Calu3 (cell line): ENCODE data around the genes NMUR1 and PDE6D.

- PRO-cap = no peak
Measured at GRCh38 chr2:231190565-231191375, 7.7 kb upstream of the ARMC9 start.

- PRO-cap = no peak
Measured at GRCh38 chr2:231530126-231530767, at the start of gene NMUR1. Gene NMUR1, minus strand, starts transcription at chr2:231530445.

- PRO-cap = no peak
Measured at GRCh38 chr2:231542093-231542540, 11.9 kb upstream of the NMUR1 start.

- PRO-cap = bidirectional peak, plus-strand start at chr2:231621256, minus-strand start at chr2:231620976
Measured at GRCh38 chr2:231620686-231622028, 28.5 kb downstream of the TEX44 start.

GRCh38 chr2:231648364-231648999 lies 55.8 kb downstream of the TEX44 start:
- PRO-cap = no peak

GRCh38 chr2:231685308-231685823 lies 23.0 kb upstream of the PTMA start:
- PRO-cap = no peak

DNA sequence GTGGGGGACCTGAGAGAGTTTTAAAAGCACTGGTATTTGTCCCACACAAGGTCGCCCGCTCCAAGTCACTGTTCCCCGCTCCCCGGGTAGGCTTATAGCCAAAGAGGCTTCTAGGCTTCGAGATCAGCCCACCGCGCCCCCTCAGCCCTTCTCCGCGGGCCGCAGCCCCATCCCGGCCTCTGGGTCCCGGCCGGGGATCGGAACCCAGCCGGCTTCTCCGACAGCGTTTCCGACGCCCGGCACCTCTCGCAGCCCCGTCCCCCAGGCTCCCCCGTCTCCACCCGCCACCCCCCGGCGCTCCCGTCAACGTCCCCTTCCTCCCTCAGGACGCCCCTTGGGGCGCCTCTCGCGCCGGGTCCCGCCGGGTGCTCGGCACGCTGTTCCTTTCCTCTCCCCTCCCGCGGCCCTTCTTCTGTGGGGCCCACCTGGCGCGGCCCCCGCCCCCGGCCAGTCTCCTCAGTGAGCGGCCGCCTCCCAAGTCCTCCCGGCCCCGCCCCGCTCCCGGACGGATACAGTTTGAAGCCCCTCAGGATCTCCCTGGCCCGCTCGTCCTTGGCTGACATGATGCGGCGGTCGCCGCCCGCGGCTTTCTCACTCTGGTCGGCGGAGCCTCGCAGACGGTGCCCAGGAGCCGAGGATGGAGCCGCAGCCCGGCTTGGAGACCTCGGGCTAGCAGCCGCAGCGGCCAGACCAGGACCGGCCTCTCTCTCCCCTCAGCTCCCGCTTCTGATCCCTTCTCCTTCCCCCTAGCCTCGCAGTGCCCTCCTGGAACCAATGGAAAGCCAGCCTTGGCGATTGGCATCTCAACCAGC lies at the start of gene PDE6D:
TSS of gene PDE6D (minus strand) at position 731 of the 812 bp plus-strand sequence.
- PRO-cap = bidirectional peak, plus-strand start outside the sequence, minus-strand start at position 728 of the sequence

- PRO-cap = no peak
Measured at GRCh38 chr2:231795409-231796074, 9.3 kb downstream of the COPS7B start.

- PRO-cap = no peak
Measured at GRCh38 chr2:232655276-232655850, 22.0 kb downstream of the EFHD1 start.

DNA sequence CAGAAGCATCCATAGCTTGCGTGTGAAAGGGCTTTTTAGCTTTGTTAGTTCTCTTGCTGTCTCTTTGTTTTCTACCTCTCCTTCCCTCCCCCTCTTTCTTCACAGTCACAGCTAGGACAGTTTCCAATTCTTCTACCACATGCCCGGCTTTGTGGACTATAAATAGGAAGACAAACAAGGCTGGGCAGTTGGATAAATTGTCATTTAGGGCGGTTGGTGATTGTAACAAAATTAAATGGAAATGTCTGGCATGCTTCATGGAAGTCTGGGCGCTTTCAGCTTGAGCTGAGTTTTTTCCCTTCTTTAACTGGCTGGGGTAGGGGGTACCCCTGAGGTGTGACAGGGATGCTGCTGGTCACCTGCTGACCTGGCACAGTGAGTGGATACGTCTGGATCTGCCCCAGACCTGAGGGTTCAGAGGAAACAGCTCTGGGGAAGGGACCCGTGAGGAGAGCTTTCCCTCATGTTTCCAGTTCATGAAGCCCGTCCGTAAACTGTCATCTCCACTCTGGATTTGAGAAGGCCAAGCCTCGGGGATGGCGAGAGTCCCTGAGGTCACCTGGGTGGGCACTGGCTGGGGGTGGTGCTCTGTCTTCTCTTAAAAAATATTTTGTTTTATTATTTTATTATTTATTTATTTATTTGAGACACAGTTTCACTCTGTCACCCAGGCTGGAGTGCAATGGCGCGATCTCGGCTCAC lies 29.0 kb upstream of the GIGYF2 start:
- PRO-cap = no peak

DNA sequence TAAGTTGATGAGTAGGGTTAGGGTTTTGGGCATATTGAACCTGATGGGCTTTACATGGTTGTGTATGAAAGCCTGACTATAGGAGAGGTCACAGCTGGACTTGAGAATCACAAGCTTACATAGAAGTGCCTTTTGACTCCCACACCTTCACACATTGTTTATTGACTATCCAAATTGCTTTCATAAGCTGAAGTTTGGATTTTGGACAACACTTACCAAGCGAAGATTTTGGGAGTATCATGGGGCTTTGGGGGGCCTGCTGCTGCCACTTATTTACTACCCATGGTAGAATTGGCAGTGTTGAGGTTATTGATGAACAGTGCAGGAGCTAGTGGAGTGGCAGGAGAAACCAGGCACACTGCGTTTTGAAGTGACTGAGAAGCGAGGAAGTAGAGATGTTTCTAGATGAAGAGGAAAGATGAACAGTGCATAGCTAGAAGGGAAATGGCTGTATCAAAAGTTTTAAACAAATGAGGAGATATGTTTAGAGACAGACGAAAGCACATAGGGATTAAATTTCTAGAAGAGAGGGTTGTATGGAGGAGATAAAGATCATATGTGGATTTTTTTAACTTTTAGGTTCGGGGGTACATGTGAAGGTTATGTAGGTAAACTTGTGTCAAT lies 33.4 kb downstream of the KCNJ13 start:
- PRO-cap = no peak

DNA sequence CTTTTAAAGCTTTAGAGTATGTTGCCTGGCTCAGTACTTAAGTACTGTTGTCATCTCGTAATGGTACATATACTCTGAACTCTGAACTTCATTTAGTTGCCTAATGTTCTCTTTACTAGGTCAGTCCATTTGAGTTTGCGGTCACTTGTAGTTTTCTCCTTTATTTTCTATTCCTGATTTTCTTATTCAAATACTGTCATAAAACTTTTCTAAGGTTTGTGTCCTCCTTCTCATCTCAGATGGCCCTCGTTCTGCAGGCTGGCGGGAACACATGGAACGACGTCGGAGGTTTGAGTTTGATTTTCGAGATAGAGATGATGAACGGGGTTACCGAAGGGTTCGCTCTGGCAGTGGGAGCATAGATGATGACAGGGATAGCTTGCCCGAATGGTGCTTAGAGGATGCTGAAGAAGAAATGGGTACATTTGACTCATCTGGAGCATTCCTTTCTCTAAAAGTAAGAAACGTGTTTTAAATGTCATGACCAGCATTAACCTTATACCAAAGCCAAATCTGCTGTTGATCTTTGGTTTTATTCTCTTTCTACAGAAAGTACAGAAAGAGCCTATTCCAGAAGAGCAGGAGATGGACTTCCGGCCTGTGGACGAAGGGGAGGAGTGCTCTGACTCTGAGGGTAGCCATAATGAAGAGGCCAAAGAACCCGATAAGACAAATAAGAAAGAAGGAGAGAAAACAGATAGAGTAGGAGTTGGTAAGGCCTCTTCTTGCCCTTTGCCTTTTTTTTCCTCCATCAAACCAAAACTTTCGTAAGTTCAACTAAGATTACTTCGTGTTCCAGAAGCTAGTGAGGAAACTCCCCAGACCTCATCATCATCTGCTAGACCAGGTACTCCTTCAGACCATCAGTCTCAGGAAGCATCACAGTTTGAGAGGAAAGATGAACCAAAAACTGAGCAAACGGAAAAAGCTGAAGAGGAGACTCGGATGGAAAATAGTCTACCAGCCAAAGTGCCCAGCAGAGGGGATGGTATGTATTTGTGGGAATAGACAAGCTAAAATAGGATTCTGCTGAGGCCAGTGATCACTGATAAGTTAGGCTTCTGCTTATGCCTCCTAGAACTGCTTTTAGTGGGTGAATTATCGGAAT lies 14.4 kb upstream of the KCNJ13 start:
- PRO-cap = no peak

GRCh38 chr2:232838270-232838993 lies 31.6 kb upstream of the SNORC start:
- PRO-cap = no peak

DNA sequence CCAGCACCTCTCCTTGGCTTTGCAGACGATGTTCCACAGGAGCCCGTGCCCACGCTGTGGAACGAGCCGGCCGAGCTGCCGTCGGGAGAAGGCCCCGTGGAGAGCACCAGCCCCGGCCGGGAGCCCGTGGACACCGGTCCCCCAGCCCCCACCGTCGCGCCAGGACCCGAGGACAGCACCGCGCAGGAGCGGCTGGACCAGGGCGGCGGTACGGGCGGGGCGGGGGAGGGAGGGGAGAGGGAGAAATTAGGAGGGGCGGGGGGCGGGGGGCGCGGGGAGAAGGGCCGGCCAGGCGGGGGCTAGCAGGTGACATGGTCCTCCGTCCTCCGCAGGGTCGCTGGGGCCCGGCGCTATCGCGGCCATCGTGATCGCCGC lies 5.8 kb downstream of the SNORC start:
- PRO-cap = no peak

GRCh38 chr2:232877046-232877672 lies 7.1 kb downstream of the SNORC start:
- PRO-cap = no peak

- PRO-cap = no peak
Measured at GRCh38 chr2:232979554-232980064, 33.4 kb downstream of the NGEF start.

GRCh38 chr2:233080154-233080911 lies 20.2 kb downstream of the INPP5D start:
- PRO-cap = no peak

DNA sequence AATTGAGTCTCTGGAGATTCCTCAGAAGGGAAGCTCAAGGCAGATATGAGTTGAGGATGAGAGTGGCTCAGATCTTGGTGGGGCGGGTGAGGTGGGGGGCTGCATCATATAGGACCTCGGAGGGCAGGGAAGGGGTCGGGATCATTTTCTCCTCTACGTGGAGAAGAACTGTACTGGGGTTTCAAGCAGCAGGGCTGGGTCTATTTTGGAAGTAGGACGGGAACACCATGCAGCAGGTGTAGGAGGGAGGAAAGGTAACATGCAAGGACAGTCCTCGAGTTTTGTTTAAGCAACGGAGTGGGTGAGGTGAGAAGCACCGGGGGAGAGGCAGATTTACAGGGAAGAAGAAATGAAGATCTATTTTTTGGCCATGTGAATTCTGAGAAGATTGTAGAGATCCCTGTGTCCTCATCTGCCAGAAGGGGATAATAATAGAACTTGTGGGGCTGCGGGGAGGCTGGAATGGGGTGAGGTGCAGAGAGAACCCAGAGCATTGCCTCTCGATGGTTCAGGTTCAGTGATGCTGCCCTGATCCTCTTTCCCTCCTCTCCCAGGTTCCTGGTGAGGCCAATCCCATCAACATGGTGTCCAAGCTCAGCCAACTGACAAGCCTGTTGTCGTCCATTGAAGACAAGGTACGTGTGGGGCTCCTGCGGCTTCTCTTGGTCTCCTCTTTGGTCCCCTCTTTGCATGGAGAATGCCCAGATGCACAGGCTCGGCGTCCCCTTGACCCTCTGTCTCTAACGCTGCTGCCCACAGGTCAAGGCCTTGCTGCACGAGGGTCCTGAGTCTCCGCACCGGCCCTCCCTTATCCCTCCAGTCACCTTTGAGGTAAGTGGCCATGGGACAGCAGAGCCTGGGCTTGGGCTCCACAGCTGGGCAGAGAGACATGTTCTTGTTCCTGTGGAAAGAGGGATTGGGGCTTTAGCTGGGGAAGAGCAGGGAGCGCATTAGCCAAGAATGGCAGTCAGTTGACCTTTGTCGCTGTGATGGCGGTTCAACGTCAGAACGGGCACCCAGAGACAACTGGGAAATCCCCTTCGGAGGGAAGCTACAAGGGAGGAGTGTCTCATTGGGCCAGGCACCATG lies 85.8 kb downstream of the INPP5D start:
- PRO-cap = no peak

DNA sequence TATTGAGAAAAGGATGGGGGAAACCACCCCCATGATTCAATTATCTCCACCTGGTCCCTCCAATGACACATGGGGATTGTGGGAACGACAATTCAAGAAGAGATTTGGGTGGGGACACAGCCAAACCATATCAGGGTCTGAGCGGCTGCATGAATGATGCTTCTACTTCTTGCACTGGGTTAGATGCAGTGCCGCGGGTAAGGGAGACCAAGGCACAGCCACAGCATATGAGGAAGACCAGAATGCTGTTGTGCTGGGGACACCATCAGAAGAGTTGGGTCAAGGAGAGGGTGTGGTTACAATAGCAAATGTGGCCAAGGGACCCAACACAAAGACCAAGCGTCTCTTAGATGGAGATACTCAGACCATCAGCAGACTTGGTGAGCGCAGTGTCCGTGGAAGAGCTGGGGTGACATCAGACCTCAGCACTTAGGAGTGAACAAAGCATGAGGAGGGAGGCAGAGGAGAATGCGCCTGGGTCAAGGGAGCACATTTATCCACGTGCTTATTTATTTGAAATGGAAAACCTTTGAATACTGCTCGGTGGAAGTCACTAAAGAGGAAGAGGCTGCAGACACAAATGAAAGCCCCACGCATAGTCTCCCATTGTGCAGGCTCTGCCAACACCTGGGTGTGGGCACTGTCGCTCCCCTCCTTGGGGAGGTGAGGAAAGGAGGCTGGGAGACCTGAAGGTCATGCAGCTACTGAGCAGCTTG lies 60.0 kb upstream of the ATG16L1 start:
- PRO-cap = no peak

GRCh38 chr2:233213525-233214062 lies 37.9 kb upstream of the ATG16L1 start:
- PRO-cap = no peak